ENCODE measurements around the genes TTLL5, IFT43 and LRRC74A.

DNA sequence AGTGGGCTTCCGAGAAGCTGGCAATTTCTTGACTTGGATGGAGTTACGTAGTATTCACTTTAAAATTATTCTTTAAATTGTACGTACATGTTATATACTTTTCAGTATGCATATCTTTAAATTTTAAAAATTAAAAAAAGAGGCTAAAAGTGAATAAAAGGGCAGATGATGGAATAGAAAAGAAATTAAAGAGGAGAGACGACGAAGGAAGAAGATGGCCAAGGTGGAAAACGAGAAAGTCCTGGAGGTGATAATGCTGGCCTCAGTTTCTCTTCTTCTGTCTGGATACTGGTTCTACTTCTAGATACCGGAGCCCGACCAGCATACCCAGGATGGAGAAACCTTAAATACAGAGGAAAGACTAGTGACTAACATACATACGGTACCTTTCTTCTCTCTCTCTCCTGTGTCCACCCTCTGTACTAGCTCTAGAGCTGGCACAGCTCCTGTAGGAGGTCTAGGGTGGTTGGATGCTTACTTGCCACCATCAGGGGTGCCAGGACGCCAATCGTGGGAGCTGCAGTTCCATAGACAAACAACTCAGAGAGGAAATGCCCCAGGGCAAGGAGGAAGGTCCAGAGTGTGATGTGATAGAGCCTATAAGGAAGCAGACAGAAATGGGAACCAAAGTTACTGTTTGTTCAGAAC is 9.3 kb downstream of the ERG28 start:
- CAGE, long polyA plus RNA = no peak
- RRBS = no CpG with 5 or more reads among the region's 11 CpGs

GRCh38 chr14:75660691-75662002 is at the start of gene TTLL5:
Gene TTLL5 (plus strand): TSS chr14:75661246.
- CAGE, long polyA plus RNA = start-site peak on the minus strand at chr14:75660836-75660865, 215 and 68 reads in 2 replicates; start-site peak on the plus strand at chr14:75661231-75661301, 420 and 624 reads in 2 replicates; start-site peak on the plus strand at chr14:75661474-75661636, 44 and 32 reads in 2 replicates
- RRBS = 2% methylated on average over 20 of the region's 82 CpGs

GRCh38 chr14:75775302-75775828 is 114.3 kb downstream of the TTLL5 start:
- CAGE, long polyA plus RNA = no peak
- RRBS = no CpG with 5 or more reads among the region's 6 CpGs

GRCh38 chr14:75911856-75912544 is 69.8 kb downstream of the TGFB3 start:
- CAGE, long polyA plus RNA = no peak
- RRBS = no CpG with 5 or more reads among the region's 8 CpGs

DNA sequence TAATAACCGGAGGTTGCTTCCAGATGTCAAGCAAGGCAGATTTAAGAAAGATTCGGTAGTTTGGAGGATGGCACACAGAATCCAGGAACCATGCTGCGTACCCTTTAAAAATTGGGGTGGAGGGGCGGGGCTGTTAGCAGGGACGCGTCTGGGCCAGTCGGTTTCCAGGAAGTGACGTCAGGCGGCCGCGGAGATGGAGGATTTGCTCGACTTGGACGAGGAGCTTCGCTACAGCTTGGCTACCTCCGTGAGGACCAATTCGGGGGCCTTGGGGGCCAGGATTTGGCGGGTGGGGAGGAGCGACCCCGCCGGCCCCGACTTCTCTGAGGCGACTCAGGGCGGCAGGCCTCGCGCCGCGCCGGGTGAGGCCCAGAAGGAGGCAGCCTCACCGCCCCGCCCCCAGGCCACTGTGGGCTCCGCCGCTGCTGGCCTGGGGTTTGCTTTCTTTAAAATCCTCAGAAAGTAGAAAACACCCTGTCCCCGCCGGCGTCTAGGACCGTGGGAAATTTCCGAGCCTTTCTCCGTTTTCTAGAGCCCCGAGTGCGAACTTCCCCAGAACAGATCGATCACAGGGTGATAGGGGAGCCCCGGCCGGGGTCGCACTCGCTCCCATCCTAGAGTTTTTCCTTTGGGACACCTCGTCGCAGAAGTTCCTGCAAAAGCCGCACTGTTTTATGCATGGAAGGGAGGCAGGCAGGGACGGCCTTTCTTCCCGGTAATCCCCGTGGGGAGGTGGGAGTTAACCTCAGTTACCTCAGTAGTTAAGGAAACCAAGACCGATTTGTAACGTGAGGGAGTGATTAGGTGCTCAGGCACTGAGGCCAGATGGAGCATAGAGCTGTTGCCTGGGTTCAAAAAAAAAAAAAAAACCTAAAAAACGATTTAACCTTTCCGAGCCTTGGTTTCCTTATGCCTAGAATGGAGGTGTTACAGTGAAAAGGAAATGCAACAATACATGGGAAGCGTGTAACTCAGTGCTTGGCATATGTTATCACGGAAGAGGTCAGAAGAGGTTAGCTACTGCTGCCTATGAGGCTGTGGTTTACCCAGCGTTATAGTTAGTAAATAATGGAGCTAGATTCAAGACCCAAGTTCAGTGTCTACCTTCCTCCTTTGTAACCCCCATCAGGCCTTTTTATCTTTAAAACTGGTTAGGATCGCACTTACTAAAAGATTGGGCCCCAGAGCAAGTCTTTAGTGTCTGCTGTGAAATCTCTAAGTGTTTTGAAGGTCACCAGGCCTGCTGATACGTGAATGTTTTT is at the start of gene IFT43:
IFT43 (plus strand) TSS at position 170 of the 1,262 bp plus-strand sequence.
- CAGE, long polyA plus RNA = start-site peak on the plus strand centred at position 188 of the sequence, 18 bp wide, 248 and 186 reads in 2 replicates
- RRBS = 2% methylated on average over 15 of the region's 60 CpGs

DNA sequence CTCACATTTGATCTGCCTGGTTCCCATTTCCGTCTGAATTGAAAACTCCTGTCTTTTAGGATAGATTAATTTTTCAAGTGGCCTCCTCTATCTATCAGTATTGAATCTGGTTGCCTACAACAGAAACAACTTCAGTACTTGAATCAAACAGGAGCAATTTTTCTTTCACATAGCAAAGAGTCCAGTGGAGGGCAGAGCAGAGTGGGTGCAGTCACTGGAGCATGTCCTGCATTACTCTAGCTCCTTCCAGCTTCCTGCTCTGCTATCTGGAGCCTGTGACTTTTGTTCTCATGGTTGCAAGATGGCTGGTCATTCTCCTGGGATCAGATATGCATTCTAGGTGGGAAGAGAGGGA is 7.9 kb downstream of the IFT43 start:
- CAGE, long polyA plus RNA = no peak
- RRBS = no CpG with 5 or more reads among the region's 1 CpG

GRCh38 chr14:75994943-75996202 is 9.8 kb downstream of the IFT43 start:
- CAGE, long polyA plus RNA = no peak
- RRBS = no CpG with 5 or more reads among the region's 19 CpGs

DNA sequence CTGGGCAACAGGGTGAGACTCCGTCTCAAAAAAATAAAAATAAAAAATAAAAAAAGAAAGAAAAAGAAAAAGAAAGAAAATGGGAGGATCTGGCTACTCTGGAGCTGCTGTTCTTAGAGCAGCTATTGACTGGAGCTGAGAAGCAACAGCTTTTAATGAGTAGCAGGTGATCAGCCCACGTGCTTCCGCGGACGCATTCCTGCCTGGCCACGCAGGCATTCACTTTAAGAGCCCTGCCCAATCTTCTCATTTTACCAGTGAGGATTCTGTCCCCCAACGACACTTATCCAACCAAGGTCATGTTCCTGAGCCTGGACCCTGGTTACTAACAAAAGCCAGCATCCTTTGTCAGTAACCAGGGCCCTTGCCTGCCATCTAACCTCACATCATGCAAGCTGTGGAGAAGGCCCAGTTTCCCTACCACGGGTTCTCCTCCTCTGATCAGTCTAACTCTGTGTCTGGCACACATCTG is 61.1 kb upstream of the GPATCH2L start:
- CAGE, long polyA plus RNA = no peak
- RRBS = no CpG with 5 or more reads among the region's 8 CpGs

- CAGE, long polyA plus RNA = no peak
- RRBS = no CpG with 5 or more reads among the region's 15 CpGs
Measured at GRCh38 chr14:76726315-76727089, 34.8 kb upstream of the VASH1 start.

GRCh38 chr14:76825960-76826767 is at the start of gene LRRC74A:
Gene LRRC74A (plus strand): TSS chr14:76826408.
- CAGE, long polyA plus RNA = no peak
- RRBS = no CpG with 5 or more reads among the region's 6 CpGs

DNA sequence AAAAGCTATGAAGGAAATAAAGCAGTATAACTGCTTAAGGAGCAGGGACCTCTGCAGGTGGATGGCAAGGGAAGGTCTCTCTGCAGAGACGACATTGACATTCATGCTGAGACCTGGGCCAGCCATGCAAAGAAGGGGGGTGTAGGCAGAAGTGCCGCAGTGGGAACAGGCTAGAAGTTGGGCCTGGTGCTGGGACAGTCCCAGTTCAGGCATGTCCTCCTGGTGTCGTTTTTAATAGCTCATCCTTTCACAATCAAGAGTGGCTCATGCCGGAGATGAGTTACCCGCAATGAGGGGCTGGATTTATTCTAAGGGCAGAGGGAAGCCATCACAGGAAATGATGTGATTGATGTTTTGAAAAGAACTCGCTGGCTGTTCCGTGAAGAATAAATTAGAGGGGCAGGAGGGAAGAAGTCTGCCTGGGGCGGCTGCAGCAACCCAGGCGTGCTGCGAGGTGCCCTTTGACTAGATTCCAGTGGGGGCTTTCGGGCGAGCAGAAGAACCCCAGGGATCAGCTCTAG is 72.6 kb downstream of the IRF2BPL start:
- CAGE, long polyA plus RNA = no peak
- RRBS = no CpG with 5 or more reads among the region's 12 CpGs

DNA sequence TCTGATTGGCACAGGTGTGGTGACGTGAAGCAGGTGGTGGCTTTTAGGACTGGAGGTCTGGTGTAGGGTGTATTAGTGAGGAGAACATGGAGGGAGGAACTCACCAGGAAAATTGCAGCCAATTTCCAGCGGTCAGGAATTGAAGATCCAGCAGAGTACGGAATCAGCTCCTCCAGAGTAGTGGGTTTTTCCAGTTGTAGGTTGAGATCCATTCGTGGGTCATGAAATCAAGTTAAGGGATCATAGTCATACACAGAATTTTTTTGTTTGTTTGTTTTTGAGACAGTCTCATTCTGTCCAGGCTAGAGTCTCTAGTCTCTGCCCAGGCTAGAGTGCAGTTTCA is 68.3 kb downstream of the IRF2BPL start:
- CAGE, long polyA plus RNA = no peak
- RRBS = no CpG with 5 or more reads among the region's 4 CpGs

GRCh38 chr14:77000093-77001284 is 28.0 kb downstream of the IRF2BPL start:
- CAGE, long polyA plus RNA = no peak
- RRBS = 64% methylated on average over 4 of the region's 34 CpGs

- CAGE, long polyA plus RNA = no peak
- RRBS = 80% methylated on average over 2 of the region's 12 CpGs
Measured at GRCh38 chr14:77021992-77022810, 6.3 kb downstream of the IRF2BPL start.

DNA sequence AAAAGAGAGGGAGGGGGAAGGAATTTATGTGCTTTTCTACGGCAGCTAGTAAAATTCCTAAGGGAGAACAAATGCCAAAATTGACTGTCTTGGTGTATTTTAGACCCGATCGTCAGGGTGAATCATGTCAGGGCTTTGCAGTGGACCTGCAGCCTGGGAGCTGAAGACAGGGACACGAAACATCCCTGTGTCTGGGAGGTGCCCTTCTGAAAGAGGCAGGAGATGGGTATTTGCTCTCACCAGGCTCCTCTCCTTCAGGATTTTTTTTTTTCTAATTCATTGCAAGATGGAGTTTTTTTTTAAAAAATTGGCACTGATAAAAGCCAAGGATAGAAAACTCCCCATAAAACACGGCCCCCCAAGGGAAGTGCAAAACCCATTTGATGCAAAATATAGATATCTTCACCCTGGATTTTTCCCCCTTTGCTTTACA is 10.5 kb upstream of the IRF2BPL start:
- CAGE, long polyA plus RNA = no peak
- RRBS = no CpG with 5 or more reads among the region's 5 CpGs

DNA sequence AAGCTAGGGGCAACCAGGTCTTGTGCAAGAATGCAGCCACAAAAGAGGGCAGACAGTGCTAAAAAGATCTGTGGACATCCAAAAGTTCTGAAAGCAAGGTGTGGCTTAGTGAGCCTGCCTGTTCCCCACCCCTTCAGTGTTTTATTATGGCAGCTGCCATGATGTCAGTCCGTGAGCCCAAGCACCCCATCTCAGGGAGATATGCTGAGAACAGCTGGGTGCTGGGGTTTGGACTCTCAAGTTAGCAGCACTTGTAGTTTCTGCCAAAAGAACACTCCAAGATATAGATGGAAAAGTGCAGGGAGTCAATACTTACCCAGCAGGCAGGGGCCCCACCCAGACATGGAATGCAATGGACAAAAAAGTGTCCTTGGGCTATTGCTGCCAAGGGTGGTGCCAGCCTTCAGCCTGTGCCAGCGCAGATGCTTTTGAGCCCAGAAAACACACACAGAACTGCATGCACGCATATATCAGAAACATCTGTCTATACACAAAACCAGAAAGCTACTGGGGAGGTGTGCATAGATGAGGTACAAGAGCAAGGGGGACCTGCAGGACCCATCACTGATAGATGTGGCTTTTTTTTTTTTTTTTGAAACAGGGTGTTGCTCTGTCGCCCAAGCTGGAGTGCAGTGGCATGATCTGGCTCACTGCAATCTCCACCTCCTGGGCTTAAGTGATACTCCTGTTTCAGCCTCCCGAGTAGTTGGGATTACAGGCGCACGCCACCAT is 17.1 kb upstream of the IRF2BPL start:
- CAGE, long polyA plus RNA = no peak
- RRBS = no CpG with 5 or more reads among the region's 7 CpGs

GRCh38 chr14:77051128-77051688 is 22.7 kb upstream of the IRF2BPL start:
- CAGE, long polyA plus RNA = no peak
- RRBS = no CpG with 5 or more reads among the region's 14 CpGs

DNA sequence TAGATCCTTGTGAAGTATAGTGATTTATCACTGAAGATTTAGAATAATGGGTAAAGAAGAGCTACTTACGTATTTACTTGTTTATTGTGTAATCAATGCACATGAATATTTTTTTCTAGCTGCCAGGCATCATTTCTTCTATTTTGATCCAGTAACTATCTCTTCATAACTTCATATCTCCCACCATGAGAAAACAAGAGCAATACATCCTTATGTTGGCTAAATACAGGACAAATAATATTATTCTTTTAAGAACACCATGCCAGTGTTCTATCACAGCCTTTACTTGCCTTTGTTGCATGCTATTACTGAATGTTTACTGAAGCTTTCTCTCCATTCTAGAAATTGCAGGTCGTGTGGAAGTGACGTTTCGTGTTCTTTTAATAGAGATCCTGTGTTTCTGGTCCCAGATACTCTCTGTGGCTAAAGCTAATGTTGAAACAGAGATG is 17.0 kb upstream of the CIPC start:
- CAGE, long polyA plus RNA = no peak
- RRBS = no CpG with 5 or more reads among the region's 4 CpGs

GRCh38 chr14:77098584-77099244 is 656 bp downstream of the CIPC start:
- CAGE, long polyA plus RNA = no peak
- RRBS = 3% methylated on average over 3 of the region's 18 CpGs

- CAGE, long polyA plus RNA = no peak
- RRBS = no CpG with 5 or more reads among the region's 4 CpGs
Measured at GRCh38 chr14:77318022-77318432, 2.7 kb downstream of the POMT2 start.